AG04450 (cell line): ENCODE measurements around a stretch of chr2.

GRCh38 chr2:62461461-62462197, 44.4 kb downstream of the TMEM17 start:
- CAGE, long polyA plus RNA, result no peak
- RRBS, result no CpG with 5 or more reads among the region's 8 CpGs

DNA sequence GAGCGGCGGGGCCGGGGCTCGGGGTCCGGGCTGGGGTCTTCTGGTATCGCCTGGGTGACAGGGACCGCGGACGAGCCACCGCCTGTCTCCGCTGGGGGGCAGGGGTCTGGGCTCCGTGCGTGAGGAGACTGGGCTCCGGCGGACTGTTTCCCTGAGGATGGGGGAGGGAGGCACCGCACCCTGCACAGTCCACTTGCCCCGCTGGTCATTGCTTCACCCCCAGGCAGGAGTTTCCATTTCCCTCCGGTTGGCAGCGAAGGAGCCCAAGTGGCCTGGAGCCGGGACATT, 509 bp downstream of the EHBP1 start:
- CAGE, long polyA plus RNA, result no peak
- RRBS, result 2% methylated on average over 7 of the region's 20 CpGs

GRCh38 chr2:62711203-62712453, 6.1 kb downstream of the EHBP1 start:
- CAGE, long polyA plus RNA, result start-site peak on the plus strand at chr2:62711820-62711926, 5 and 5 reads in 2 replicates
- RRBS, result no CpG with 5 or more reads among the region's 5 CpGs

GRCh38 chr2:63590483-63591552, 2.1 kb downstream of the MDH1 start:
- CAGE, long polyA plus RNA, result no peak
- RRBS, result no CpG with 5 or more reads among the region's 4 CpGs

GRCh38 chr2:63721209-63721536, 120.5 kb upstream of the UGP2 start:
- CAGE, long polyA plus RNA, result no peak
- RRBS, result no CpG with 5 or more reads among the region's 1 CpG

GRCh38 chr2:63827695-63828083, 14.0 kb upstream of the UGP2 start:
- CAGE, long polyA plus RNA, result no peak
- RRBS, result no CpG with 5 or more reads among the region's 1 CpG

DNA sequence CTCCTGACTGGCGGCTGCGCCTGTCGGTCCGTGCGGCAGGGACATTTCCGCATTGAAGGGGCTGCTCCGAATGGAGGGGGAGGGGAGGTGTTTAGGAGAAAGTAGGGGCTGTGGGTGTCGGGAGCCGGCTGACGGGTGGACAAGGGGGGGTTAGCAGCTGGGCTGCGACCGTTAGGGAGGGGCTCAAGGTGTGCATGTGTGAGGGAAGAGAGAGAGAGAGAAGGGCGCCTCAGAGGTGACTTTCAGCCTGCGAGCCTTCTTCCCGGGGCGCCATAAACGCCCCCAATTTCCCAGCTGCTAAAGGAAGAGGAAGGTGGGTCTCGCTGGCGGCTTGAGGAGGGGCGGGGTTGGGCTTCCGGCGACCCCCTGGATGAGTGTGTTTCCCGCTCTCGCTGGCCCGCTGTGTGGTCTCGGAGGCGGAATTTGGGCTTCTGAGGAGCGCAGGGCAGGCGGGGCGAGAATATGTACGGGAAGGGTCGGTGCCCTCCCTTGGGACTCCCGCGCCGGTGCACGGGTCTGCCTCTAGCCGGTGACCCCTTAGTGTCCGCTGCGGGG, 699 bp upstream of the UGP2 start:
- CAGE, long polyA plus RNA, result start-site peak on the plus strand centred at position 133 of the sequence, 134 bp wide, 472 and 304 reads in 2 replicates
- RRBS, result 2% methylated on average over 9 of the region's 39 CpGs

GRCh38 chr2:63842031-63842853, 546 bp downstream of the UGP2 start:
- CAGE, long polyA plus RNA, result no peak
- RRBS, result no CpG with 5 or more reads among the region's 25 CpGs

- CAGE, long polyA plus RNA, result no peak
- RRBS, result no CpG with 5 or more reads among the region's 3 CpGs
Measured at GRCh38 chr2:63884819-63885150, 43.1 kb downstream of the UGP2 start.

DNA sequence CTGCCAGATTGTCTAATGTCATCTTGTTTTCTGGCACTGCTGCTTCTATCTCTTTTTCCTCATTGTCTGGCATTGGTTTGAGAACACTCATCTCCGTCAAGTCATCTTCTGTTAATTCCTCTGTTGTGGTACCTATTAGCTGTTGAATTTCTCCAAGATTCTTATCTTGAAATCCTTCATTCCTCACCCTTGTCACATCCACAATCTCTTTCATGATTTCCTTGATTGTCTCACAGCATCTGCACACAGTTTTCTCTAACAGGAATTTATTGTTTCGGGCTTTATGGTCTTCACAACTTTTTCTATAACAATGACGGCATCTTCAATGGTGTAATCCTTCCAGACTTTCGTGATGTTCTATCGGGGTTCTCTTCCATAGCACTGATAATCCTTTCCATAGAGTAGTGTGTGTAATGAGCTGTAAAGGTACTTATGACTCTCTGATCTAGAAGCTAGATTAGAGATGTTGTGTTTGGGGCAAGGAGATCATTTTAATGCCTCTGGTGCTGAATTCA, 69.2 kb downstream of the VPS54 start:
- CAGE, long polyA plus RNA, result no peak
- RRBS, result no CpG with 5 or more reads among the region's 5 CpGs

GRCh38 chr2:64019628-64020222, 497 bp upstream of the VPS54 start:
- CAGE, long polyA plus RNA, result no peak
- RRBS, result 6% methylated on average over 8 of the region's 12 CpGs

DNA sequence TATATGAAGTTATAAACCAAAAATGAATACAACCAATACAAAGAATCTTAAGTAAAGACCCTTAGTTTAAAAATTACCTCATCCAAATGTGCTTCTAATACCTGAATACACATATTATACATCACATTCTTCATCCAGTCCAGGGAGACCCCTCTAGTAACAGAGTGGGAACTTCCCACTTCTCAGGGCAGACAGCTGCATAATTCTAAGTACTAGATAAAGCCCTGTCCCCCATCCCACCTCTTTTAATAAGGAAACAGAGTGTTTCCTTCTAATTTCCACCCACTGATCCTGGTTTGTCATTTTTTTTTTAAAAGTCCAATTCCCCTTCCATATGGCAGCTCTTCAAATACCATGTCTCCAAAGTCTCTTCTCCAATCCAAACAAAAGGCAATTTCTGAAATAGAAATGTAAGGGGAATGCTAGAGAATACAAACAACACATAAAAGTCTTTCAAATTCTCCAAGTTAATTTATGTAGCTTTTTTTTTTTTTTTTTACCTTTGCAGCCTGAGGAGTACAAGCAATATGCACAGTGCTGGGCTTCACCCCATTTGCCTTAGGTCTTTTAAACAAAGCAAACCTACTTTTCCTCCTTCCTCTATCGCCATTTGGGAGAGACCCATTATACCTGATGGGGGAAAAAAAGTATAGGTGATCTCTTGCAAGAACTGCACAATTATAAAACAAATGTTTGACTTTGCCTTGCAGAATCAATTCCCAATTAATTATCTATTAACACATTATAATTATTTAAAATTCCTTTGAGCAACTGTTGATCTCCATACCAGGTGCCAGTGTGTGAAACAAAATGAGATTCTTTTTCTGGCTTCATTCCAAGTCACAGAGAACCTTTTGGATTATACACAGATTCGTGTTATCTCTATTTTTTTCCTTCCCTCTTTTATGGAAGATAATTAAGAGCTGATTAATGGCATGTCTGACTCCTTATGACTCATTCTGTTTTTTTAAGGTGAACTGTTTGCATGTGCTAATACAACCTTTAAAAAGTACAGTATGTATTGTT, 39.7 kb downstream of the PELI1 start:
- CAGE, long polyA plus RNA, result no peak
- RRBS, result no CpG with 5 or more reads among the region's 2 CpGs

DNA sequence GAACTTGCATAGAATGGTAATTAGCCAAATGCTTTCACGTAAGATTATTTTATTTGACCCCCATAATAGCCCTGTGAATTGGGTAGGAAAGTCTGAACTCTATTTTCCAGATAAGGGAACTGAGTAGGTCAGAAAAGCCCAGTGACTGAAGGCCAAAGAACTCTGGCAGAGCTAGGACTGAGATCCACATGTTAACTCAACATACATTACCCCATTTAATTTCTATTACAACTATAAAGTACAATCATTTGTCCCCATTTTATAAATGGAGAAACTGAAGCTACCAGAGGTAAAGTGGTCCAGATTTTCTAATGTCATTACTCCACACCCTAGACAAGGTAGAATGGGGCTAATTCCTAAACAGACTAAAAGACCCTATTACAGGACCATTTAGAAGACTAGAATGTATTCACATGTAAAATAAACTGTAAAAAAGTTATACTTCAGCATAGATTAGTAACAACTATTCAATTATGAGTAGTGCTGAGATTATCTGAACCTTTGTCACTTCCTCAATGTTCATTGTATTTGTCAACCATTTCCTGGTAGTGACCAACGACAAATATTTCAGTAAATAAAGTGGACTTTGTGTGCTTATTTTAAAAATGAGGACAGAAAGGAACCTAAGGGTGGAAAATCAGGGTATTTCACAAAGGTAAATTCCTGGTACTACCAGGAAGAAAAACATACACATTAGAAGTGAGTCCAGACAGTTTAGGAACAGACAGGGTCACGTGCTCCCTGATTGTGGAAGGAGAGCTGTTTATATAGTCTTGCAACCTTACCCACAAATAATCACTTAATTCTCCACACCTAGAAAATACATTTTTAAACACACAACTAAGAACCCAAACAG, 28.6 kb downstream of the PELI1 start:
- CAGE, long polyA plus RNA, result no peak
- RRBS, result no CpG with 5 or more reads among the region's 3 CpGs

DNA sequence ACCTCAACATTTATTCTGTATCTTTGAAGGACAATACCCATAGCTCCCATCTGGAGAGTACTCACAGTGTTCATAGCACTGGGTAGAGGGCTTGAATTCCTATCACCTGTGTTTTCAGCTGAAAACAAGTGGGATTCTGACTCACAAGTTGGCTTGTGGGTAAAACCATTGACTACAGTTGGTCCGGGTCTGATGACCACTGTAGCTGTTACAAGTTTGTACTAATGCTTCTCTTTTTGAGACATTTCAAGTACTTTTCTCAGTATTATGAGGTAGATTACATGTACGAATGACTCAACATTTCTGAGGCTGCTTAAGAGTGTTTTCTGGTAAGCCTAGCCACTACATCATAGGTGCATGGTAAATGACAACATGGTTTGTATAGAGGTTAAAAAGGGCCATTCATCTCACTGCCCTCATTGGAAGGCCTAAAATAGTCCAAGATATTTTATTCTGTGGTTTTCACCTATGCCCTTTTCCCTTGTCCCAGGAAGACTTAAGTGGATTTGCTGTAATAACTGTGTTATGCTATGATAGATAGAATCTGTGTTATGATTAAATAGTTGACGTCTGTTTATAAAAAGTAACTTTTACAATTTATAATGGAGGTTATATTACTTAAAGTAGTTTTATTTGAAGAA, 68.8 kb upstream of the PELI1 start:
- CAGE, long polyA plus RNA, result no peak
- RRBS, result no CpG with 5 or more reads among the region's 3 CpGs

DNA sequence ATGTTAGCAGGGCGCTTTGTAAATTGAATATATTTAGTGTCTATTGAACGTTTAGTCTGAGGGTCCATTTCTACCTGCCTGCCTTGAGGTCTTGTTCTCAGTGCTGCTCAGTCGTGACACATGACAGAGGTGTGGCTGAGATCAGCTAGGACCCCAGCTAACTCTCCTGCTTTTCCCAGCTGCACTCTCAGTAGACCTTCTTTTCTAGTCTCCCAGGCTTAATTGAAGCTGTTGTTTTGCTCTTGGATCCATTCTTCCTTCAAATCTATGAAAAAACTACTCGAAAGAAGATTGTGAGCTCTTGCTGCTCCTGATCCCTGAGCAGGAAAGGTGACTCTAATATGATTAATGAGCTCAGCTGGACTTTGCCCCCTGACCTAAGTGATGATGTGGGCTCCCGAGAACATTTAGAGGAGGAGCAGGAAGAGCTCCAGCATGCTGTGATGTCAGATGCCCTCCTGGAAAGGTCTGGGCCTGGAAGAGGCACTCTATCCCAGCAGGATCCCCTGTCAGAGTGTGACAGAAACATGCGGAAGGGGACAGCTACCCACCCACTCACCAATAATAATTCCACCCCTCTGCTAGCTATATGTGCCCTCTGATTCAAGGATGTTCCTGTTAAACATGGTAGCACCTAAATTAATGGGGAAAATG, 117.8 kb upstream of the PELI1 start:
- CAGE, long polyA plus RNA, result no peak
- RRBS, result no CpG with 5 or more reads among the region's 6 CpGs

DNA sequence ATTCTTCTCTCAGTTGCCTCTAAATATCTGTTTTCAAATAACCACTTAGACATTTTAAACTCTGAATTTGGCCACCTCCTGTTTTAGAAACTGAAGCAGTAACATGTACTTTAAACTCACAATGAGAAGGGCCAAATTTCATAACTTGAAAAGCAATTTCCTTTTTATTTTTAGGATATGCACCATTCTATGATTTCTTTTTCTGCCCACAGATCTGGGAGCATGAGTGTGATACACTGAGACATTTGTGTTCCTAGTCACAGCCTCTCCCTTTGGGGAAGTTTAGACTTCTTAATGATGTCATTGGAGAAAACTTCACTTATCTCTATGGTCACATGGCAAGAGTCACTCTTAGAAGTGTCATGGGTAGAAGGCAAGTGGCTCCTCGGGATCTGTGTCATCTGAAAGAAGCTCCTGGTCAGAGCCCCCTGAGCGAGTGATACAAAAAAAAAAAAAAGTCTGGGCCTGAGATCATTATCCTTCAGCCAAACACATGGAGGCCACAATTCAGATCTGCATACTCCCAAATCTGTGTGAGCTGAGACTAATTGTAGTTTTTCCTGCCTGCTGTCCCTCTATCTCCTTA, 62.6 kb upstream of the LGALSL start:
- CAGE, long polyA plus RNA, result no peak
- RRBS, result no CpG with 5 or more reads among the region's 2 CpGs

DNA sequence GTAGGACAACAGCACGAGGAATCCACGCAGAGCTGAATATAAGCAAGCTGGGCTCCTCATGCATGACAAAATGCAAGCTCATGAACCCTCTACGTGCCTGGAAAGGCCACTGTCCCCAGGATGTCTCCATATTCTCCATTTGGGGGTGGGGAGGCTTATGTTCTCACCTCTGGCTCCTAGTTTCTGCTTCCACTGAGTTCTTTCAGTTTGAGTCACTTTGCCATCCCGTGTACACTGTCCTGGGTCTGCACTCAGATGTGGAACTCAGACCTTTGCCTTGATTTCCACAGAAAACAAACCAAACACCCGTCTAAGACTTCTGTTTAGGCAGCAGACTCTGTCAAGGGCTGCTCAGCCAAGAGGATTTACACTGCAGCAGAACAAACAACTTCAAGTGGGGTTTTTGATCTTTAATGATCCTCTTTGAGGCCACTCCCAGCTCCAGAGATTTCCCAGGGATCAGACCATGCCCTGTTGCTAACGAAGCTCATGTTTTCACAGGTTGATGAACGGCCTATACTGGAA, 52.6 kb upstream of the LGALSL start:
- CAGE, long polyA plus RNA, result no peak
- RRBS, result no CpG with 5 or more reads among the region's 7 CpGs

- CAGE, long polyA plus RNA, result no peak
- RRBS, result 10% methylated on average over 16 of the region's 36 CpGs
Measured at GRCh38 chr2:64454784-64455225, 843 bp downstream of the LGALSL start.

GRCh38 chr2:64460821-64461597, 7.0 kb downstream of the LGALSL start:
- CAGE, long polyA plus RNA, result no peak
- RRBS, result no CpG with 5 or more reads among the region's 5 CpGs

- CAGE, long polyA plus RNA, result no peak
- RRBS, result no CpG with 5 or more reads among the region's 5 CpGs
Measured at GRCh38 chr2:64631290-64631820, 22.4 kb downstream of the SERTAD2 start.